Measurements from ENCODE around the genes TESC, NOS1 and KSR2.

GRCh38 chr12:114685397-114685829 is 1.4 kb upstream of the TBX3 start:
- RRBS: no CpG with 5 or more reads among the region's 24 CpGs

- RRBS: no CpG with 5 or more reads among the region's 5 CpGs
These were observed 85.6 kb upstream of the TBX3 start for GRCh38 chr12:114769523-114770096.

GRCh38 chr12:114799425-114800044 is 115.6 kb upstream of the TBX3 start:
- RRBS: no CpG with 5 or more reads among the region's 13 CpGs

DNA sequence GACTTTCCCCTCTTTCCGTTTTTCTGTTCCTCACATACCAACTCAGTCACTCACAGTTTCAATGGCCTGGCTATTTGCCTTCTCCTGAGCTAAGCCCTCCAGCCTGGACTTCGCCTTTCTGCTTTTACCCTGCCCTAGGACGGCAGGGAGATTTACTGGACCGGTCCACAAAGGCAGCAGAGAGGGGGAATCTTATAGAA is 219.1 kb upstream of the TBX3 start:
- RRBS: no CpG with 5 or more reads among the region's 4 CpGs

- RRBS: no CpG with 5 or more reads among the region's 1 CpG
These were observed 320.5 kb upstream of the TBX3 start for GRCh38 chr12:115004504-115004919.

- RRBS: no CpG with 5 or more reads among the region's 8 CpGs
These were observed 651.7 kb upstream of the TBX3 start for GRCh38 chr12:115335708-115336135.

GRCh38 chr12:115464015-115464436 is 780.1 kb upstream of the TBX3 start:
- RRBS: no CpG with 5 or more reads among the region's 6 CpGs

GRCh38 chr12:116111312-116111867 is 166.1 kb downstream of the MED13L start:
- RRBS: no CpG with 5 or more reads among the region's 6 CpGs

DNA sequence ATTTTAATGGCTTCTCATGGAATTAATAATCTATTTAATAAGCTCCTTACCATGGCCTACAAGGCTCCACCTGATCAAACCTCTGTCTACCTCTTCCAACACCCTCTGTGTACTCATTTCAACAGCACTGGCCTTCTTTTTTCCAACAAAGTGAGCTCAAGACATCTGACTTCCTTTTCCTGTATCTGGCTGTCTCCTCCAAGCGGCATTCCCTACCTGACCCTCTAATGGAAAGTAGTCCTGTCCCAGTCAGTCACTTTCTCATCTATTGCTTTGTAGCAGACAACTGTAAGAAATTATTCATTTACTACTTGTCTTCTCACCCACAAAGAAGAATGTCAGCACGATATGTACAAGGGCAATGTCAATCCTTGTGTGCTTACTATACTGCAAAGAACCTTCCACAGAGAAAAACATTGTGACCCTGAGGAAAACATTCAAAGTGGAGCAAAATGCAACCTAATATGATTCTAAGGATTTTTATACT is 149.6 kb downstream of the MED13L start:
- RRBS: no CpG with 5 or more reads among the region's 2 CpGs

DNA sequence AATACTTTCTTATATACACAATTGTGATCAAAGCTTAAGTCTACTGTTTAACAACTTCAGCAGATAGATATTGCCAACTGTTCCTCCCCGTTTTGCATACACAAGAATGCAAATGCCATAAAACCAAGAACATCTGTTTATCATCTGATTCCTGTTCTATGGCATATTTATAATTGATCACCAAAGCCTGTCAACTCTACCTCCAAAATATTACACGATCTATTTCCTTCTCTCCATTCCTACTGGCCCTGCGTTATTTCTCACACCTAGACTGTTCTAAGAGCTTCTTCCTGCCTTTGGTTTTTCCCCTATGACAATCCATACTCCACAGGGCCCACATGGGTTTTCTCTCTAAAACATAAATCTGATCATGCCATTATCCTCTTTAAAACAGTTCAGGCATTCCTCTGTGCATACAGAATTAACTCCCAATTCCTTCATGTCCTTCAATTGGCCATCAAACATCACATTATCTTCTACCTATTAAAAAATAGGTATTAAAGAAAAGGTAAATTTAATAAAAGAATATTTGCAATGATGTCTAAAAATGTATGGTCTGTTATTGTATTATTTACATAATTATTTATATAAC is 15.8 kb downstream of the MED13L start:
- RRBS: no CpG with 5 or more reads among the region's 3 CpGs

- RRBS: 89% methylated on average over 3 of the region's 12 CpGs
These were observed 33.7 kb upstream of the MAP1LC3B2 start for GRCh38 chr12:116525412-116525867.

DNA sequence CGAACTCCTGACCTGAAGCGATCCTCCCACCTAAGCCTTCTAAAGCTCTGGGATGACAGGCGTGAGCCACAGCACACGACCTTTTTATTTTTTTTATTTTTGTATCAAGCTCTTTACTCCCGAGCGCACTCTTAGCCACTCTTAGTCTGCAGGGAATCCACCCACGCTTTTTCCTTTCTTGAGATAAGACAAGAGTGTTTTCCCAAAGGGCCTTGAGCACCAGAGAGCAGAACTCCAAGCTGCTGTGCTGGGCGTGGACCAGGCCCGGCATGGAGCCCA is 23.5 kb downstream of the MAP1LC3B2 start:
- RRBS: no CpG with 5 or more reads among the region's 9 CpGs

DNA sequence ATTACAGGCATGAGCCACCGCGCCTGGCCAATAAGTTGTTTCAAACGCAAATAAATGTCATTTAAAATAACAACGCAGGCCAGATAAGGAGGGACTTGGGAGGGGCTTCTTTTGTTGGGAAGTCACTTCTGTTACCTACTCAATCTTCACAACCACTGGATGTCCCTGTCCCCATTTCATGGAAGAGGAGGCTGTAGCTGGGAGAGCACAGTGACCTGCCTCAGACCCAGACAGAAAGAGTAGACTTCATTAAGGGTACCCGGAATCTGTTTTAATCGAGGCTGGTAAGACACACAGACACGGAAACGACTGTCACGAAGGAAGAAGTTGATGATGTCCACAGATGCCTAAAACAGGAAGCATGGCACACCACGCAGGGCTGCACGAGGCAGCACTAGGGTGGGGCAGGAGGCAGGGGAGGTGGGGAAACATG is 34.9 kb downstream of the MAP1LC3B2 start:
- RRBS: no CpG with 5 or more reads among the region's 11 CpGs

- RRBS: no CpG with 5 or more reads among the region's 1 CpG
These were observed 42.4 kb downstream of the MAP1LC3B2 start for GRCh38 chr12:116601604-116602016.

- RRBS: no CpG with 5 or more reads among the region's 11 CpGs
These were observed 70.6 kb downstream of the TESC start for GRCh38 chr12:117028473-117029211.

GRCh38 chr12:117093489-117093942 is 5.7 kb downstream of the TESC start:
- RRBS: no CpG with 5 or more reads among the region's 11 CpGs

- RRBS: 2% methylated on average over 52 of the region's 139 CpGs
These were observed at the start of gene TESC for GRCh38 chr12:117098514-117099875. TESC (minus strand) TSS chr12:117099416.

DNA sequence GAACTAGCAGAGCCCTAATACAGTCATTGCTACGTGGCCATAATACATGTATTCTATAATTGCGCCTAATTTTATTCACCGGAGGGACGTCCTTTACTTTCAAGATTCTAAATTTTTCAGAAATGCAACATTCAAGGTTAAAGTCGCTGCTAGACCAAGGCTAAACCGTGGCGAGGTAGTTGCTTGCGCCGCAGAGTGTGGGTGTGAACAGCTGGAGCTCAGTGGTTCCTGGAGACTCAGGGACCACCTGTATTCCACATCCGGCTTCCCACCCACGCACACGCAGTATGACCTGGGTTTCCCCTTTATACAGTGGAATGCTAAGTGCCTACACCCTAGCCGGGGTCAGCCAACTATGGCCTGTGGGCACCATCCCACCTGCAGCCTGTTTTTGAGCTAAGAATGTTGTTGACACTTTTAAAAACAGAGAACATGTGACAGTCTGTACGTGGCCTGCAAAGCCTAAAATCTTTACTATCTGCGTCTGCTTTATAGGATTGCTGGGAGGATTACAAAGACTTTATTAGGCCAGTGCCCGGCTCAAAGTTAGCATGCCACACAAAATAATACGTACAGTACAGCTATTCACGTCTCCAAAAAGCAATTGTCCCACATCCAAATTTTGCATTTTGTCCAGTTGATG is 42.9 kb upstream of the TESC start:
- RRBS: 96% methylated on average over 4 of the region's 18 CpGs

GRCh38 chr12:117360883-117361846 is at the start of gene NOS1:
NOS1 (minus strand) TSS chr12:117361626.
- RRBS: 15% methylated on average over 33 of the region's 95 CpGs

GRCh38 chr12:117968742-117969832 is at the start of gene KSR2:
KSR2 (minus strand) TSS chr12:117968990.
- RRBS: 1% methylated on average over 43 of the region's 94 CpGs

All from GM12891 (cell line).